Astrocyte (in vitro differentiated cells and primary cell): ENCODE measurements around the genes ZNF805, SLC27A5, CHMP2A and MZF1.

DNA sequence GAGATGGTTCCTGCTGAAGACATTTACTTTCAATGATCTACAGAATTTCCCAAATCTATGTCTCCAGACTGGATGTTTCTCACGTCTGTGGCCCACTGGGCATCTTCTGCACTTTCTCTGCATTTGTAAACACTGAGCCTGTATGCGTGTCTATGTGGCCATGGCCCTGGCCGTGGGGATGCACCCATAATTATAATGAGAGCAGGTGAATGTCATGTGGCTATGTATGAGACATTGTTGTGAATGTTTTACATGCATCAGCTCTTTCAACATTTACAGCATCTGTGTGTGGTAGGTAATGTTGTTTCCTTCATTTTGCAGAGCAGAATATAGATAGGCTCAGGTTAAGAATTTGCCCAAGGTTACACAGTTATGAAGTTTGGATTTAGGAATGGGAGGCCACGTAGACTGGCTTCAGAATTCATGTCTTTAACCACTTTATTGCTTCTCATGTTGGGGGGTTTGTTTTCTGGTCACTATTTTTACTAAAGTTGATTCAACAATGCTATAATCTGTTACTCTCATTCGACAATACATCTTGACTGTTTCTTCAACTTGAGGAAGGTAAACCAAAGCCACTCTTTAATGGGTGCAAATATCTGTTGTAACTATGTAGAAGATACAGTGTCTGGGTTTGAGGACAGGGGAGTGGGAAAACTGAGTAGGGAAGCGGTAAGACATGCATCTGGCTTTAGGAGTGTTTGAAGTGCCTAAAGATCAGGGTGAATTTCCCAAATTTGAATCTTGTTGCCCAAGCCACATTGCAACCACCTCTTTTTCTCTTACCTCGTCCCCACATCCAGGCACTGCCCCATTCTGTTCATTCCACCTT, 10.9 kb upstream of the AURKC start:
- PRO-cap: no peak
- RRBS, 2 experiments: no CpG with 5 or more reads among the region's 7 CpGs

GRCh38 chr19:57240291-57241167, at the start of gene ZNF805:
Gene ZNF805 (plus strand): TSS chr19:57240632.
- PRO-cap: bidirectional peak, plus-strand start at chr19:57240680, minus-strand start at chr19:57240543; bidirectional peak, plus-strand start at chr19:57240959, minus-strand start at chr19:57240905
- RRBS, 2 experiments: 2 to 3% methylated on average over 19 of the region's 64 CpGs

GRCh38 chr19:57537978-57538448, 10.9 kb downstream of the ZNF549 start:
- PRO-cap: no peak
- RRBS, 2 experiments: no CpG with 5 or more reads among the region's 7 CpGs

DNA sequence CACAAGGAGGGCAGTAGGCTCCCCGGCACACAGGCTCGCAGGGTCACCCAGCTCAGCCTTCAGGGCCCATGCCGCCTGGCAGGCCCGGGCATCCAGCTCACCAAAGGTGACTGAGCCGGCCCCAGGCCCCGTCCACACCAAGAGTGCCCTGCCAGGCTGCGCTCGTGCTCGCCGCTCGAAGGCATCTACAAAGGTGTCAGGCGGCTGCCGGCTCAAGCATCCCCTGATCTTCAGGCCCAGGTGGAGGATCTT, 447 bp downstream of the SLC27A5 start:
- PRO-cap: no peak
- RRBS, 2 experiments: 94 to 95% methylated on average over 5 to 7 of the region's 13 CpGs

GRCh38 chr19:58511820-58512409, at the start of gene SLC27A5:
Gene SLC27A5 (minus strand): TSS chr19:58511992.
- PRO-cap: no peak
- RRBS, 2 experiments: no CpG with 5 or more reads among the region's 5 CpGs

- PRO-cap: no peak
- RRBS, 2 experiments: no CpG with 5 or more reads among the region's 19 CpGs
Observed at GRCh38 chr19:58547287-58548243, 3.7 kb downstream of the TRIM28 start.

DNA sequence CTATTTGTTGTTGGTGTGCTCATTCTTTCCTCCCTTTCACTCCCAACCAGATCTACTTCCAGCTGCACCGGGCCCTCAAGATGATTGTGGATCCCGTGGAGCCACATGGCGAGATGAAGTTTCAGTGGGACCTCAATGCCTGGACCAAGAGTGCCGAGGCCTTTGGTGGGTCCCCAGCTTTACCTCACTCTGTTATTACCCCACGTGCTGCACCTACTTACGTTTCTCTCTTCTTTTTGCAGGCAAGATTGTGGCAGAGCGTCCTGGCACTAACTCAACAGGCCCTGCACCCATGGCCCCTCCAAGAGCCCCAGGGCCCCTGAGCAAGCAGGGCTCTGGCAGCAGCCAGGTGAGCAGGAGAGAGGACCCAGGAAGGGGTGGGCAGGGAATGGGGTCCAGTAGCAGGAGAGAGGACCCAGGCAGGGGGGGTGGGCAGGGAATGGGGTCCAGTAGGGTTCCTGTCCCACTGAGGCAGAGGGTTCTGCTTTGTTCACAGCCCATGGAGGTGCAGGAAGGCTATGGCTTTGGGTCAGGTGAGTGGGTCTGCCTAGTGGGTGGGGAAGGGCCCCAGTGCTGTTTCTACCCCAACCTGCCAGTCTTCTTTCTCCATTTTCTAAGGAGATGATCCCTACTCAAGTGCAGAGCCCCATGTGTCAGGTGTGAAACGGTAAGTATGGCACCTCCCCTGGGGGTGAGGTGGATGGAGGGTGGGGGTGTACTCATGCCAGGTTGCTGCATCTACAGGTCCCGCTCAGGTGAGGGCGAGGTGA, 4.6 kb downstream of the TRIM28 start:
- PRO-cap: no peak
- RRBS, 2 experiments: no CpG with 5 or more reads among the region's 10 CpGs

- PRO-cap: bidirectional peak, plus-strand start at chr19:58555222, minus-strand start at chr19:58555105
- RRBS, 2 experiments: 2% methylated on average over 36 to 39 of the region's 61 CpGs
Observed at GRCh38 chr19:58554772-58555615, at the start of gene CHMP2A. Gene CHMP2A (minus strand): TSS chr19:58555105.

GRCh38 chr19:58559082-58559454, 657 bp upstream of the UBE2M start:
- PRO-cap: bidirectional peak, plus-strand start at chr19:58559196, minus-strand start at chr19:58558918
- RRBS, 2 experiments: no CpG with 5 or more reads among the region's 26 CpGs

DNA sequence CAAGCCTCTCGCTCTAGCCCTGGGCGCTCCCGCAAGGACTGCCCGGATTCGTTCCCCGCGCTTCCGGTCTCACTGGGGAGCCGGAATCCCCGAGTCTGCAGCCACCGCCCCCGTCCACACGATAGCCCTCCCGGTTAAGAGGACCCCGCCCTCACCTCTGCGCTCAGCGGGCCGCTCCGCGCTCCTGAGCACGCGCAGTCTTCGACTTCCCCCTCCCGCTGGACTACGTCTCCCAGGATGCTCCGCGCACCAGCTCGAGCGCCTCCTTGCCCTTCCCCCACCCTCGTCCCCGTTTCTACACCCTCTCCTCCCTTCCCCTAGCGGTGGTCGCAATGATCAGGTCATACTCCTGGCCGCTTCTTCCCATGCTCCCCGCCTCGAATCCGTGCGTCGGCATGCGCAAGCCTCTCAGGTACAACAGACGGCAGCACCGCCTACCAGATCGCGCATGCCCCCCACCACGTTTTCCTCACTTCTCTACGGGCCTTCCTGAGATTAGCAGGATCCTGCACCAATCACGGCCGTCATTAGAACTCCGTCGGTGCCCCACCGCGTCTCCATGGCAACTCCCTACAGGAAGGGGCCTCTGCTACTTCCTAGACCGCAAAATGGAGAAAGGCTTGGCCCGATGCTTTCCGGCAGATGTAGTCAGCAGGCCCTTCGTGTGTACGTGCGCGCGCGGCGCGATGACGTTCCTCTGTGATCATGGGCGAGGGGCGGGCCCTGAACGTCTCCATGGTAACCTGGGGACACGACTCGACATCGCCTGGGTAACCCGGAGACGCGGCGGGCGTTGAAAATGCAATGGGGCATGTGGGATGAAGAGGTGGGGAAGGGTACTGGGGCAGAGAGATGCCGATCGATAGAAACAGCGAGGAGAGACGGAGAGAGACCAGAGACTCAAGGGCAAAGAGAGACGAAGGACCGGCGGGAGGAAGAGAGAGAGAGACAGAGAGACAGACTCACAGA, at the start of gene MZF1:
MZF1 (minus strand) TSS at position 436 of the 969 bp plus-strand sequence.
- PRO-cap: bidirectional peak, plus-strand start at position 72 of the sequence, minus-strand start outside the sequence; bidirectional peak, plus-strand start at position 318 of the sequence, minus-strand start at position 97 of the sequence; unidirectional peak, minus-strand start at position 383 of the sequence; bidirectional peak, plus-strand start at position 847 of the sequence, minus-strand start at position 450 of the sequence
- RRBS, 2 experiments: 2 to 6% methylated on average over 10 of the region's 82 CpGs